Sigmoid colon (tissue), 4 donors: ENCODE data around the genes UGT2B15, HTN3, SMR3A and SMR3B.

- PRO-cap = no peak
- RAMPAGE, long total RNA, 4 experiments = no peak in any of the 4 experiments
Measured at GRCh38 chr4:56909681-56910046, 2.0 kb downstream of the REST start.

DNA sequence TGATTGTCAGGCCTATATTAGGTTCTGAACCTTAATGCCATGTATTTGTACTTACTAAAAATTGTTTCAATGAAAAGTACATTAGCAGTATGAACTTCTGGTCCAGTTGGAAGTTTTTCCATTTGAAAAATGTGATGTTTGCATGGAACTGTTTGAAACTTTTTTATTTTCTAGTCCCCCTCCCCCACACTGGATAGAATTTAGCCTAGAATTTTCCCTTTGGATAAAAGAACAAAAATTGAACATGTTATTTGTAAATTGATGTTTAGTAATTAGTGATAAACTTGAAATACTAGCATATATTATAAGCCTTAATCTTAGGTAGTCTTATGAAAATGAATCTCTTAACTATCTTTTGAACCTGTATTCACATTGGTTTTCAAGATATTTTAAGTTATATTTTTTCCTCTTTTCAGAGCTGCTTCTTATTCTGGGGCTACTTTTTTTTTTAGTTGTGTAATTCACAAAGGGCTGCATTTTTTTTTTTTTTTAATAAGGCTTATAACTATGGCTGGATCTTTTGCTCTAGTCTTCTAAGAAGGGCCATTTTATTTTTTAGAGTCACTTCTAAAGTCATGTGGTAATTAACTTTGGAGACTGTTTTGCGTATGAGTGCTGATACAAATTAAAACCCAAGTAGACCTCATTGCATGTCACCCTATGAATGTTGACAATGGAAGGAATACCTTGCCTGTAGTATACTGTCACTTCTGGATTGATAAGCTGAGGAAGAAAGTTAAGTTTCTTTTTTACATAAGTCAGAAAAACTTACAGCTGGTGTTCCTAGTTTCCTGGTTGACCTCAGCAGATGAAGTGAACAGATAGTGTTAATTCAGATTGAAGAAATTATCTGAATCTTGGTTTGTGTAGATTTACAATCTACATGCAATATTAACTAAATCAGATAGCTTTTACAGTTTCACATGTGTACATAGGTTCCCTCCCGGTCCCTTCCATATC is 27.1 kb downstream of the REST start:
- PRO-cap = no peak
- RAMPAGE, long total RNA, 4 experiments = no peak in any of the 4 experiments

- PRO-cap = no peak
- RAMPAGE, long total RNA, 4 experiments = no peak in any of the 4 experiments
Measured at GRCh38 chr4:58124996-58125243, 1014.7 kb upstream of the IGFBP7 start.

- PRO-cap = no peak
- RAMPAGE, long total RNA, 4 experiments = no peak in any of the 4 experiments
Measured at GRCh38 chr4:63529467-63529983, 879.7 kb downstream of the TECRL start.

DNA sequence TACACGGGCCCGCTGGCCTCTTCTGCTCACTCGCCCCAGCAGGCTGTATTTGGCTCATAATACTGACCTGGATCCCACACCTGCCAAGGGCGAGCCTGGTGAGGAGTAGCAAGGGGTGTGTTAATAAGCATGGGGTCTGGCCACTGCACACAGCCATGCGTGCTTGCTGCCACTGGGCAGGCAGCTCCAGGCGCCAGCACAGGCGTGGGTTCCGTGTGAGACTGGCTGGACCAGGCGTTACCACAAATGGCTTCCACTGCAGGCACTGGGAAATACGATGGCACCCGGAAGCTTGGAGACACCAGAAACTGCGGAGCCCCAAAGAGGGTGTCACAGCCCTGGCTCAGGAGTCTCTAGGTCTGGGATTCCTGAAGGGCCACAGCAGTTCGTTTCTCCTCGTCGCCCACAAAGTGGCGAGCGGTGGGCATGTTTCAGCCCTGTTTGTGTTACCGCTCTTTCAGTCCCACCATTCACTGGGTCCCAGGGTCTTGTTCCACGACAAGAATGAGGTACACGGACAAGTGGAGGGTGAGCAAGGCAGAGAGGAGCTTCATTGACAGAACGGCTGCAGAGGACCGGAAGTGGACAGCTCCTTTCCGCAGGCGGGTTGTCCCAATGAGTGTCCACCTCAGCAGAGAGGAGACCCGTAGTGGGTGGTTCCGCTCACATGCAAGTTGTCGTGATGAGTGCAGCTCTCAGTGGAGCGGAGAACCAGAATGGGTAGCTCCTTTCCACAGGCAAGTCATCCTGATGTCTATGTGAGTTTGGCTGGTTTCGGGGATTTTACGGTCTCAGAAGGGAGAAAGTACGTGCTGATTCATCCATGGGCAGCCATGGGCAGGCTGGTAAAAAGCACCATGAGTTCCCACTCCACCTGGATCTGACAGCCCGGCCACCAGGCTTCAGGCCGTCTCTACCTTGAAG is 428.8 kb downstream of the EPHA5 start:
- PRO-cap = no peak
- RAMPAGE, long total RNA, 4 experiments = no peak in any of the 4 experiments

GRCh38 chr4:66574900-66575649 is 904.8 kb upstream of the EPHA5 start:
- PRO-cap = no peak
- RAMPAGE, long total RNA, 4 experiments = no peak in any of the 4 experiments

DNA sequence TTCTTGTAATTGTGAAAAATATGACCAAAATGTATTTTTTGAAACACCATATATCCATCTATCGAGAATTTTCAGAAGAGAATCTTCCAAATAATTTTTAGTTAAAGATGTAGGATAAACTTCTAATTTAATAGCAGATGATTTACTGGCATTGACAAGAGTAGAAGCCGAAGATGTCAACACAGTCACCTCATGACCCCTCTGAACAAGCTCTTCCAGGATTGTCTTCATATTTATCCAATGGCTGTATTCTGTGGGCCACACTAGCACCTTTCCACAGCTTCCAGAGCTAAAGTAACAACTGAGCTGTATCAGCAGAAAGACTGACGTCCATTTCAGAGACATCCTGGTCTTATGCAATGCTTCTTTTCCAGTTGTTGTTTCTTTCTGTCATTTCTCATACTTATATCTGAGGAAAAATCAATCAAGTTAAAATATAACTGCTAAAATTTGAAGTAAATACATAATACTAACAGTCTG is at the start of gene UGT2B15:
Gene UGT2B15, minus strand, starts transcription at position 379 of the 480 bp plus-strand sequence.
- PRO-cap = no peak
- RAMPAGE, long total RNA, 4 experiments = no peak in any of the 4 experiments

DNA sequence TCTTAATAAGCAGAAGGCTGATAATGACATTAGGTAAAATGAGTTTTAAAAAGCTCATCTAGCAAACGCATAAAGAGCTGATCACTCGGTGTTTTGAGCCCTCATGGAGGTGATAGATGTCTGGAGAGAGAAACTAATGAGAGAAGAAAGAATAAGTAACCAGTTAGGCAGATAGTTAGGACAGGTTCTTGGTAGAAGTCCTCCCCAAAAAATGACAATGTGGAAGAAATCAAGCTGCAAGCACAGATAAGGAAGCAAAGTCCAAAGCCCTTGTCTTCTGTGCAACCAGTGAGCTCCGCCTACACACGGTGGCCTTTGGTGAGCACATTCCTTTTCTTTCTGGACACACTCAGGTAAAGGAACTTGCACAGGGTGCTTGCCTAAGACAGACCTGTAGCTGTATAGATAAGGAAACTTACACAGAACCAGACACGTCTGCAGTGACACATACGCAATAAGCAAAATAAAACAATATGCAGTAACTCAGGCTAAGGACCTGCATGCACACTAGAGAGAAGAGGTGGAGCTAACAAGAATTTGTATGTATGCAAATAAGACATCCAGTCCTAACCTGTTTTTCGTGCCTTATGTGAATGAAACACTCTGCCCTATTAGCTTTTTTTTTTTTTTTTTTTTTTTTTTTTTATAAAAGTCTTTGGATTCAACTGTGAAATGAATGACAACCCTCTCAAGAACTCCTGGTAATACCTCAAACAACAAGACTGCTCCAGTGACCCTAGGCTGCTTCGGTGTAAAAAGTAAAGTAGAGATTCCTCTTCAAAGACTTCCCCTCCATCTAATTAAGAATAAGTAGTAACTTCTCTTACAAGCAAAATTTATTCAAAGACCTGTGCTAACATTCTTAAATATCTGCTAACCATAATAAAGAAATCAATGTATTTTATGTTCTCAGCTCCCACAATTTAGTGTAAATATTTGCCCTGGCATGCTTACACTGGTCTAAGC is 48.8 kb downstream of the UGT2B10 start:
- PRO-cap = no peak
- RAMPAGE, long total RNA, 4 experiments = no peak in any of the 4 experiments

- PRO-cap = no peak
- RAMPAGE, long total RNA, 4 experiments = no peak in any of the 4 experiments
Measured at GRCh38 chr4:69102597-69103210, 6.4 kb downstream of the UGT2B7 start.

DNA sequence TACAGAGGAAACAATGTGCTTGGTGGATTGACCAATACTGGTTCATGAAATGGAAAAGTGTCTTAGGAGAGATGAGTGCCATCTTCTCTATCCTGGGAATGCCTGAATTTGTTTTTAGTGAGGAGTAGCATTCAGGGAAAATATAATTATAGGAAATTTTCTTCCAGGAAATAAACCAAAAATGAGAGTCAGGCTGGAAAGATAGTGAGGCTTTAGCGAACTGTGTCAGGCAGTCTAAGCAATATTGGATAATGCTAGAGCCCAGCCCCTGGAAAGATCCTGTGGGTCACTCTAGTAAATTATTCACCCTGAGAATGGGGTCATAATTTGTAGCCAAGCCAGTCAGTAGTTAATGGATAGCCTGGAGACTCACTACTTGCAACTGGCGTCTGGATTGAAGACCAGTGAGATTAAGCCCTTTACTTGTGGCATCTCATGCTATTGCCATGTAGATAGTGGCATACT is 50.9 kb downstream of the UGT2B28 start:
- PRO-cap = no peak
- RAMPAGE, long total RNA, 4 experiments = no peak in any of the 4 experiments

DNA sequence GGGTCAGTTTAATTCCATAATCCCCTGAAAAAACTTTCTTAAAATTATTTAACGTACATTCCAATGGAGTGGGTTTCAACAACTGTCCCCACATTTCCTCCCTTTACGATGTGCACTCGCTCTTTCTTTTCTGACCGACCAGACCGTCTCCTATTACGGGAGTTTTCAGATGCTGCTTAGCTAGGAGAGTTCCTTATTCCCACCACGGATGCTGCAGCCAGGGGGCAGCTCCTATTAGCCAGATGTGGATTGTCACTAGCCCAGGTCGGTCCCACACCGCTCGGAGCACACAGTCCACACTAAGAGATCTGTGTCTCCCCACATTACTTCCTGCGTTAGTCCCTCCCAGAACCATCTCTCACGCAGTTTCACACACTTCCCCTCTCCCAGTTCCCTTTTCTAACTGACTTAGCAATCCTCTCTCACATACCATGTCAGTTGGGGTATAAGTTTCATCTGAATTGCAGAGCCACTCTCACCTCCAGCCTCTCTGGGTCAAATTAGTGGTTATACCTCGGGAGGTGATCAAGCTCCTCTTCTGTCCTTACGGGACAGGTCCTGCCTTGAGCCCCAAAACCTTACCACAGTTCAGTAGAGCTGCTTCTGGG is 28.3 kb downstream of the SULT1E1 start:
- PRO-cap = no peak
- RAMPAGE, long total RNA, 4 experiments = no peak in any of the 4 experiments

- PRO-cap = no peak
- RAMPAGE, long total RNA, 4 experiments = no peak in any of the 4 experiments
Measured at GRCh38 chr4:70028030-70028564, at the start of gene HTN3. Gene HTN3, plus strand, starts transcription at chr4:70028459.

GRCh38 chr4:70360462-70360973 is at the start of gene SMR3A:
Gene SMR3A, plus strand, starts transcription at chr4:70360760.
- PRO-cap = no peak
- RAMPAGE, long total RNA, 4 experiments = no peak in any of the 4 experiments

DNA sequence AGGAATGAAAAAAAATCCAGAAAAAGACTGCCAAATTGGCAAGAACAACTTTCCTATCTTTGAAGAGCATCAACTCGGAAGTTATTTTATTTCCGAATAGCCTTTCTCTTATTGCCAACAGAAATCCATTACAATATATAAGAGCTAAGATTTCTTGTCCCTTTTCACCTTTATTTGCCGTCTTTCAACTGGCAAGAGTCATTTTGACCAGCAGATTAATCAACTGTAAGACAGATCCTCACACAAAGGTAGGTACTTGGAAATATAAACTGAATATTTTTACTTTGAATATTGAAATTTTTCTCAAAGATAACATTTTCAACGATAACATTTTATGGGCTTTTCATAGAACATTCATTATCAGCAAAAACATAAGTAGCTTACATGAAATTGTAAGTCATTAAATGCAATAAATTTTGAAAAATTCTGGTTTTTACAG is at the start of gene SMR3B:
Gene SMR3B, plus strand, starts transcription at position 167 of the 439 bp plus-strand sequence.
- PRO-cap = no peak
- RAMPAGE, long total RNA, 4 experiments = no peak in any of the 4 experiments

GRCh38 chr4:70662042-70662469 is 4.3 kb downstream of the JCHAIN start:
- PRO-cap = no peak
- RAMPAGE, long total RNA, 4 experiments = no peak in any of the 4 experiments

GRCh38 chr4:70902993-70903213 is 734 bp downstream of the MOB1B start:
- PRO-cap = no peak
- RAMPAGE, long total RNA, 4 experiments = no peak in any of the 4 experiments

DNA sequence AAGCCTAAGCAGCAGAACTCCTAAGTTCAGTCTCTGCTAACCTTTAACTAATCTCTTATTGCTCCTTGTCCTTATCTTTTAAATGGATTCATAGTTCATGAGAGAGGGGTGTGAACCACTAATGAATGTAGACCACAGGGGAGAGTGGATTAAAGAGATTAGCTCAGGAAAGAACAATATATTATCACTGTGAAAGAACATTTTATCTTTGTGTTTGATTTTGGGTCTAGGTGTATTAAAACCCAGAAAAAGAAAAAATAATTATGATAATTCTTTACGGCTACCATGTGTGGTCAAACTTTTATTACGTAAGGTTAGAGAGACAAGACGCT is 24.6 kb upstream of the SLC4A4 start:
- PRO-cap = no peak
- RAMPAGE, long total RNA, 4 experiments = no peak in any of the 4 experiments

- PRO-cap = no peak
- RAMPAGE, long total RNA, 4 experiments = no peak in any of the 4 experiments
Measured at GRCh38 chr4:71784280-71784573, 348 bp upstream of the GC start.

DNA sequence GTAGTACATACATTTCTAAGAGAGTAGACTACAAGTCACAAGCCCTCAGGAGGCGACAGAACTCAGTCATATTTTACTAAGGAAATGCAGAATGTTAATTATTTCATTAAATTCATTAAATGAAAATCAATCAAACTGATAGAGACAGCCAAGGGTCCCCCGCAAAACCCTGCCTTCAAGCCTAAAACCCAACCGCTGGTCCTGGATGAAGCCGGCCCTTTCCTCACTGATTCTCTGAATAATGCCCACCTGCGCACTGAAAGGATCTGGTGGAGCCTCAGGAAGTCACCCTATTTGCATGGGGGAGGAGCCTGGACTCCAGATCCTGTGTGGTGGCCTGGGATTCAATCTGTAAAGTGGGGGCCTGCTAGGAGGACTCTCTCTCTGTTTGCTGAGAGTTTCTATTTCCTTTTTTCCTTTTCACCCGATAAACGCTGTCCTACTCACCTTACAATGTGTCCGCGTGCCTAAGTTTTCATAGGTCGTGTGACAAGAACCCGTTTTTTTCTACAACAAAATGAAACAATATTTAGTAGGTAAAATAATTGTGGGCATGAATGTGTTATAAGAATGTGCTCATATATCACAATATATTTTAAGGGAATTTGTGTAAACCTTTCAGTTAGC is 97.9 kb upstream of the ADAMTS3 start:
- PRO-cap = no peak
- RAMPAGE, long total RNA, 4 experiments = no peak in any of the 4 experiments

DNA sequence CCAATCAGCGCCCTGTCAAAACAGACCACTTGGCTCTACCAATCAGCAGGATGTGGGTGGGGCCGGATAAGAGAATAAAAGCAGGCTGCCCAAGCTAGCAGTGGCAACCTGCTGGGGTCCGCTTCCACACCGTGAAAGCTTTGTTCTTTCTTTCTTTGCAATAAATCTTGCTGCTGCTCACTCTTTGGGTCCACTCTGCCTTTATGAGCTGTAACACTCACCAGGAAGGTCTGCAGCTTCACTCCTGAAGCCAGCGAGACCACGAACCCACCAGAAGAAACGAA is 197.5 kb upstream of the ADAMTS3 start:
- PRO-cap = no peak
- RAMPAGE, long total RNA, 4 experiments = no peak in any of the 4 experiments